Mesothelial cell of epicardium (in vitro differentiated cells): ENCODE measurements around a stretch of chr2.

DNA sequence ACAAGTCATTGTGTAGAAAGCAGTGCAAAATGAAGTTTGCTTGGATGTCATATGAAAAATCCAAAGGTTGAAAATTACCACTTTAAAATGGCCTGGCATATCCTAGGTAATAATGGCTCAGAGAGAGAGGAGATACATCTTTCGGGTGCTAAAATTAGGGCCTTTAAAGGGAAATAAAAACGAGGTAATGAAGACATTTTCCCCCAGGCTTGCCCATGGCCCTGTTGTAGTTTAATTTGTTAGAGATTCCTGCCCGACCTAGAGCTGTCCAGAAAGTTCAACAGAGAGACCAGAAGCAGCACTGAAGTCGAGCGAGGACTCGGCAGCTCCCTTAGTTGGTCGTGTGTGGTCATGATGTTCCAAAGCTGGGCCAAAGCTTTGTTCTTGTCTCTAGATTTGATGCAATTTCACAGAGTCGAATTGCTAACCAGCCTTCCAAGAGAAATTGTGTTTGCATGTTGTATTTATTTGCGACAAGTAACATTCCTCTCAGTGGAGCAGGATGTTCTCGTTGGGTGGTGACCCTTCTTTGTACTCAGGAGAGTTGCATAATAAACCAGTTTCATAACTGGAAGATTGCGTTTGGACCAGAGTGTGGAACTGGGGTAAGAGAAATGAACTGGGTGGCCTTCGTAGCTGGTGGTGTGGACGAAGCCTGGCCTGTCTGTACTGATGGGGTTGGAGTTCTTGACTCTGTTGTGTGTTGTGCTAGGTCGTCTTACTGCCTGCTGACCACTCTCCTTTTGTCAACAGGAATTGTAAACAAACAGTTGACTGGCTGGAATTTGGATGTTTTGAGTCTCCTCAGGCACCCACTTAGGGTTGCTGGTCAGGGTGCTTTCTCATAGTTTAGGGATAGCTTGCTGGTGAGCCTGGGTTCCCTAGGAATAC, 29.2 kb upstream of the TOGARAM2 start:
- PRO-cap = no peak

DNA sequence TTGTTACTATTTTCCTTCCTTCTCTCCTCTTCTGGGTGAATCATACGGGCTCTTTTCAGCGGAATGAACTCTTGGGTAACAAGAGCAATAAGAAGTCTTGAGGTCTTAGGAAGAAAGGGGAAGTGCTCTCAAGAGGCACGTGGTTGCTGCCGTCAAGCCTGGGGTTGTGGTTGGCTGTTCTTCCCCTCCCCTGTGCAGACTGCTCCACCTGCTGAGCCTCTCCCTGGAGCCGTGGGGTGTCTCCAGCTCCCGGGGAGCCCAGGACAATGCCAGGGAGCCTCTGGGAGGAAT, 19.4 kb downstream of the TOGARAM2 start:
- PRO-cap = no peak

DNA sequence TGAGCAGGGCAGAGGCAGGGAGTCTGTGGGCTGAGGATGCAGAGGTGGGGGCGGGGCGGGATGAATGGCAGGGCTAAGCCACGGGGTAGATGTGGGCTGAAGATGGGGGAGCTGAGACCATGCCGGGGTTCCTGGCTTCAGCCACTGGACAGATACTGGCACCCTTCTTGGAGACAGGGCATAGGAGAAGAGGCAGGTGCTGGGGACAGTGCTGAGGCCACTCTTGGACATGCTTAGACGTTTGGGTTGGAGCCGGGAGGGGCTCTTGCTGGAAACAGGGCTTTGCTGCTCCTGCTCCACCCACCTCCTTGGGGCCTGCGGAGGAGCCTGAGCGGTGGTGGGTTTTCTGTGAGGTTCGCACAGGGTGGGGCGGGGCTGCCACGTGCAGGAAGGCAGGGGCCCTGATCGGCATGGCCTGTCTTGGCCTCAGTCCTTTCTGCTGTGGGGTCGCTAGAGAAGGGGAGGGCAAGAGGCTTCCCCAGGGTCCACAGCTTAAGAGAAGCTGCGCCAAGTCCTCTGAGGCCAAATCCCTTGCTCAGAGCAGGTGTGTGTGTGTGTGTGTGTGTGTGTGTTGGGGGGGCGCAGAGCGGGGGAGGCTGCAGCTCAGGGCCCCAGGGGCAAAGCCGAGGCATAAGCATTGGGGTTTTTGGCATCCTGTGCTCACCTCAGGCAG, 28.5 kb downstream of the TOGARAM2 start:
- PRO-cap = no peak

- PRO-cap = no peak
Observed at GRCh38 chr2:29016029-29016494, 35.0 kb downstream of the TOGARAM2 start.

DNA sequence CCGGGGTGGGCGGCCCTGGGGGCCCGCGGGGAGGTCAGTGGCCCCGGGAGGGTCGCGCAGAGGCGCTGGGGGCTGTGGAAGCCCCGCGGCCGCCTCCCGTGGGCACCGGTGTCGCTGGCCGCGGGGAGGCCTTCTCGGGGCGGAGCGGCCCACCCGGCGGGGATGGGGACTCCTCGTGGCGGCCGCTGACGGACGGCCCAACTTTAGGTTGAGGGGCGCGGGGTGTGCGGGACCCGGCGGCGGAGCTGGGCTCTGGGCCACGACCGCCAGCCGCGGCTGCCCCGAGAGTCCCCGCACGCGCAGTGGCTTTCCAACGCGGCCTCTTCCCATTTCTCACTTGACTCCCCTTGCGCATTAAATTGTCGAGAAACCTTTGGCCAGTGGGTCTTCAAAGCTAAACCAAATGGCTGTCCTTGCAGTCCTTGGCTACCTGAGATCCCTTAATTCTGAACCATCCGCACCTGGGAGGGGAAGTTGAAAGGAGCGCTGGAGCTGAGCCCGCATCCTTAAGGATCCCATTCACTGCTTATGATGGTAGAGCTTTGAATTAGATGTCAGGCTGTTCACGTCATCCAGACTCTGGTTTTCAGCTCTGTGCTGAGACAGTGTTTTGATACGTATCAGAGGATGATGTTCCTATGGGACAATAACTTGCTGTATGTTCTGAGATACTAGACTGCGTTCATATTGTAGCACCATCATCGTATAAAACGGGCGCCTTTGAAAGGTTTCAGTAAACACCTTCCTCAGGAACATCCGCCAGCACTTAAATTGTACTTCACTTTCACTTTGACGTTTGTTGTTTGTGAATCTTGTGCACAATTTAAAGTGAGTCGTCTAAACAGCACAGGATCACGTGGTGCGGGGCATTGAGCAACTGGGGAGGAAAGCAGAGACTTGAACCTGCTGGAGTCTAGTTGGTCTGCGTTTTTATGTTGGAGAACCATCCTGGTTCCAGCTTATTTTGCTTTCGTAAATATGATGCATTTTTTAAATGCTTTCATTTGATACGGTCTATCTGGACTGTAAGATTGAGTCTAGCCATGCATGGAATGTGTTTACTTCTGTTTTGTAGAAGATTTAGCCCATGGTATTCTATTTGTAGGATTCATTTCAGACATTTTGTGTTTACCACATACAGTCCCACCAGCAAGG, 888 bp downstream of the CLIP4 start:
- PRO-cap = unidirectional peak, minus-strand start at position 530 of the sequence

GRCh38 chr2:29130256-29130872, 15.1 kb downstream of the CLIP4 start:
- PRO-cap = no peak

DNA sequence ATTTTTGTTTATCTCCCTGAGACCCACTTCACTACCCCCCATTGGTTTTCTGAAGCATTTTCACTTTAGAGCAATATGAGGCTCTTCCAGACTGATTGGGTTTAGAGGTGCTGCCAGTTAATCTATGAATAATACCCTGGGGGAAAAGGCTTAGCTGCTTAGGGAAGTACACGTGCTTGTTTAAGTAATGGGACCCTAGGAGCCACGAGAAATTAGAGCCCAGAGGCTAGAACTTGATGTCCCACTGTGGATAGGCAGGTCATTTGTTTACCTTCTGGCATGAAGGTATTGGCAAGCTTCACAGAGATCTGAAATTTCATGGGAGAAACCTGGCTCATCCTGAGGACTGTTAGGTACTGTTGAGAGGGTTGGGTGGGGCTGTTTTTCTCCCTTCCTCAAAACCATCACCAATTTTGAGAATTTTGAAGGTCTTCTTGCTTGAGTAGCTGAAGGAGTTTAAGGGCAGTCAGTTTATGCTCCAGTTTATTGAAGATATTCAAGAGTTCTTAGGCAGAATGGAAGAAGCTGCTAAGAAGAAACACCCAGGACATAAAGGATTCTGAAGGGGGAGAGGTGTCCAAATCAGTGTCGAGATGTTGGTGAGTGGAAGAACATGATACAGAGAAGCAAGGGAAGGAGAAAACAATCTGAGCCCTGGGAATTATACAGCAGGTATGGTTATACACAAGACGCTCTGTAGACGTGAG, 59.9 kb downstream of the CLIP4 start:
- PRO-cap = no peak

DNA sequence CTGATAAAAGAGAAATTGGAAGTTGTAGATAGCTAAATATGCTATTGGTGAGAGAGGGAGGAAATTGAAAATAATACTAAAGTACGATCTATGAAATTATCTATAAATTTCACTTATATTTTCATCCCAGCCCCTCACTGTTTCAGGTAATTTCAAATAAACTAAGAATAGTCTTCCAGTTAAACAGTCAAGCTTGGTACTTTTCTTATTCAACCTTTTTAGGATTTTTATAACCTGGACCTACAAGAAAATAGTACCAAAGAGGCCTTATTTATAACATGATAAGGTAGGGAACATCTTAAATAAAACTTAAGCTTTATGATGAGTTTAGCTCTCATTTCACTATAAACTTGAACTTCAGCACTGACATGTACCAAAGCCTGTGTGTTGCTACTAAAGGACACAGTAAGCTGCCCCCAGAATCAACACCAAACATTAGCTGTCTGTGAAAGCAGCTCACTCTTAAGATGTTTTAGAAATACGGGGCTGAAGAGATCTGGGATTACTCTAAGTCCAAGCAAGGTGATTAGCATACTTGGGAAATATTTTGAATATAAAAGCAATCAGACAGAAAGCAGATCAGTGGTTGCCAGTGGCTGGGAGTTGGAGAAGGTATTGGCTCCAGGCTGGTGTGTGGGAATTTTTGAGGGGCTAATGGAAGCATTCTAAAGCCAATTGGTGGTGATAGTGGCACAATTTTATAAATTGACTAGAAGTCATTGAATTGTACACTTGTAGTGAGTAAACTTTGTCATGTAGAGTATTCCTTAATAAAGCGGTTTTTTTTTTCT, 4.8 kb downstream of the YPEL5 start:
- PRO-cap = no peak

GRCh38 chr2:30252940-30253449, 21.7 kb downstream of the LBH start:
- PRO-cap = no peak

- PRO-cap = no peak
Observed at GRCh38 chr2:30257339-30258319, 26.3 kb downstream of the LBH start.

GRCh38 chr2:30260491-30260790, 29.1 kb downstream of the LBH start:
- PRO-cap = no peak

DNA sequence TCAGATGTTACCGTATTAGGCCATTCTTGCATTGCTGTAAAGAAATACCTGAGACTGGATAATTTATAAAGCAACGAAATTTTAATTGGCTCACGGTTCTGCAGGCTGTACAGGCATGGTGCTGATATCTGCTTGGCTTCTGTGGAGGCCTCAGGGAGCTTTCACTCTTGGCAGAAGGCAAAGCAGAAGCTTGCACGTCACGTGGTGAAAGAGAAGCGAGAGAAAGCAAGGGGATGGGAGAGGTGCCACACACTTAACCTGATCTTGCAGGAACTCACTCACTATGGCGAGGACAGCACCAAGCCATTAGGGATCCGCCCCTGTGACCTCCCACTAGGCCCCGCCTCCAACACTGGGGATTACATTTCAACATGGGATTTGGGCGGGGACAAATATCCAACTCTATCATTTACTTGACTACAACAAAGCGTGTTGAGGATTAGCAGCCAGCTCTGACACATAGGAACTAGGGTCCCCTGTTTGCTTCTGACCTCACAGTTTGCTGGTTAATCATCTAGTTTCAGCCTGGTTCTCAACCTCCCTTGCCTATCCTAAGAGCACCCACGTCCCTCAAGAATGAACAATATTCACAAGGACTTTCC, 35.8 kb downstream of the LBH start:
- PRO-cap = no peak

GRCh38 chr2:30348049-30348701, 98.9 kb upstream of the LCLAT1 start:
- PRO-cap = no peak

DNA sequence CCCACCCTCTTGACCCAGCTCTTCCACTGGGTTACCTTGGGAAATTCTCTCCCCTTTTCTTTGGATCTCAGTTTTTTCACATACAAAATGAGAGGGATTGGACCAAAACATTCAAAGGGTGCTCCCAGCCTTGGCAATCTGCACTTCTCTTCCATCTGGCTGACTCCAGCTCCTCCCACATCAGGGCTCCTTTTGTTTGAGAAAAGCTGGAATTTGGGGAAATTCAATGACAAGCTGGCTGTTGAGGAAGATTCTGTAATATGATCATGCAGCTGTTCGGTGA, 42.8 kb upstream of the LCLAT1 start:
- PRO-cap = no peak

GRCh38 chr2:30408925-30409599, 38.0 kb upstream of the LCLAT1 start:
- PRO-cap = no peak

DNA sequence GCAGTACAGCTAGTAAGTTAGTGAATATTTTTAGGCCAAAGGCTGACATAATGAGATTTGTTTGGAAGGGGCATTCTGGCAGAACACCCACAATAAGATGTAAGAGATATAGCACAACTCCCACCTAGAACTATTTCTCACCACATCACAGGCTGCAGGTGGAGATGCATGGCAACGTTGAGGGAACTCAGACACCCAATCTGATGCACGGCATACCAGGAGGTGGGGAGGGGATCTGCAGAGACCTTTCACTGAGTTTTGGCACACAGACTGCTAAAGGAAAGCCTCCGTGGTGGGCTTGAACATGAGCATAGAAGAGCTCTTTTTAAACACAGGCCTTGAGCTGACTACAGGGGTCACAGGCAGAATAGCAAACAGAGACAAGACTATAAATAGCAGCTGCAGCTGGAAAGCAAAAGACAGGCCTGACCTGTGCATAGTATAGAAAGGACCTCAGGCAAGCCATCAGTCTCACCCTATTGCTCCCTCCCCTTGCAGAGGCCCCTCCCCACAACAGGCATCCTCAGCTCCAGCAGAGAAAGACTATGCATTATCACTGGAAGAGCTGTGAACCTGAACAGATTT, 25.5 kb upstream of the LCLAT1 start:
- PRO-cap = no peak

DNA sequence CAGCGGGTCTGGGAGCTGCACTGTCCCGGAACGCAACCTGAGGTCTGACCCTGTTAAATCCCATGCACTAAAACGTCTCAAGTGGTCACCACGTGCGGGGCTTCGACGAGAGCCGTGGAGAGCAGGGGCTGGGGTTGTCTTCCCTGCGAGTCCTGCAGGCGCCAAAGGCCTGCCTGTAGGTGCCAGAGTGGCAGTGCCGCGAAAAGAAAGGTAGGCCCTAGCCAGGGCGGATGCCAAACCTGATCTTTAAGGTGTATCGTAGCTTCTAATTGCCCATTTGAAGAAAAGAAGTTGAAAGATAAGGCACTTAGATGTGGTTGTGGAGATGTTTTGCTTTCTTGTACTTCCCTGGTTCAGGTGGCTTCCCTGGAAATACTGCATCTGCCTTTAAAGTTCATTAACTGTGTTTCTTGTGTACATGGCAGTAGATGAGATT, 712 bp downstream of the LCLAT1 start:
- PRO-cap = no peak

- PRO-cap = no peak
Observed at GRCh38 chr2:30641440-30642224, 165.6 kb downstream of the CAPN13 start.

DNA sequence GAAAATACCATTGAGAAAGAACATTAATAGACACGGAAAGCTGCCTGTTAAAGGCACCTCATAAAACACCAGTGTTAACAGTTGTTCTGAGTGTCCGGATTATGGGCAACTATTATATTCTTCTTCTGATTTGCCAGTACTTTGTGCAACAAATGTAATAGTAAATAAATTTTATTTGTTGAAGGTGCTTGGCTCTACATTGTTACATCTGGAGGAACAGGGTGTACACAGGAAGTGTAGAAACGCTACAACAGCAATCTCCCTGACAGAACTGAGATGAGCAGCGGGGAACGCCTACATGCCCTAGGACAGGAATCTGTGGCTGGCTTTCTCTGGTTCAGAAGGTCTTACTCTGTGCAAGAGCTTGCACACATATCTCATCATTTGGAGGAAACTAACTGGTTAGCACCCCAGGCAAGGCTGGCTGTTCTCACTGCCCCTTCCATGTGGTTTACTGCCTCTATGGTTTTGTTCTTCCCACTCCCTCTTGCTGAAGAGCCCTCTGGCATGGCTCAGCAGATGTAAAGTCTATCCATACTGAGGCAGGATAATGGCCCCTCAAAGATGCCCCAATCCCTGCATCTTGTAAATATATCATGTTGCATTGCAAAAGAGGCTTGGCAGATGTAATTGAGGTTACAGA, 85.8 kb downstream of the EHD3 start:
- PRO-cap = no peak

GRCh38 chr2:31334069-31334820, 80.3 kb downstream of the XDH start:
- PRO-cap = no peak